Temporal lobe (tissue), 2 donors: Measurements from ENCODE around the genes TSPY2, TSPY9 and VCY.

GRCh38 chrY:6246153-6246438, at the start of gene TSPY2:
TSS of gene TSPY2 (plus strand) at chrY:6246223.
- RAMPAGE, long total RNA: no peak

GRCh38 chrY:7272498-7273263, 361.1 kb upstream of the AMELY start:
- RAMPAGE, long total RNA: no peak

DNA sequence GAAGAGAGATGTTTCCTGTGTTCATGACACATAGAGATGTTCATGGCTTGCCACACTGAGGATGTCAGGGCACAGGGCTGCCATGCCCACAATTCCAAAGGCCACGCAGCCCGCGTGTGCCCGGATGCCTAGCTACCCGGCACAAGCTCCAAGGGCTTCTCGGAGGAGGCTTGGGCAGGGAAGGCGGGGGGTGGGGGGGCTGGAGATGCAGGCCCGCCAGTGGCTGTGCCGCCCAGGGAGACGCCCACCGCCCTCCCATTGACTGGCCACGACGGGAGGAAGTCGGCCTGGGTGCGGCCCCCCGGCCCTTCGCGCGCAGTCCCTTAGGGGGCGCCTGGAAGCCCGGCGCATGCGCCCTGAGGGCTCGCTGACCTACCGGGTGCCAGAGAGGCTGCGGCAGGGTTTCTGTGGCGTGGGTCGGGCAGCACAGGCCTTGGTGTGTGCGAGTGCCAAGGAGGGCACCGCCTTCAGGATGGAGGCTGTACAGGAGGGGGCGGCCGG, at the start of gene TSPY9:
Gene TSPY9, plus strand, starts transcription at position 304 of the 501 bp plus-strand sequence.
- RAMPAGE, long total RNA: no peak

GRCh38 chrY:13702434-13703042, 1.2 kb upstream of the TMSB4Y start:
- RAMPAGE, long total RNA: no peak

- RAMPAGE, long total RNA: no peak
Measured at GRCh38 chrY:13704401-13704784, 694 bp downstream of the TMSB4Y start.

GRCh38 chrY:13986410-13986725, at the start of gene VCY:
TSS of gene VCY (minus strand) at chrY:13986473.
- RAMPAGE, long total RNA: no peak

DNA sequence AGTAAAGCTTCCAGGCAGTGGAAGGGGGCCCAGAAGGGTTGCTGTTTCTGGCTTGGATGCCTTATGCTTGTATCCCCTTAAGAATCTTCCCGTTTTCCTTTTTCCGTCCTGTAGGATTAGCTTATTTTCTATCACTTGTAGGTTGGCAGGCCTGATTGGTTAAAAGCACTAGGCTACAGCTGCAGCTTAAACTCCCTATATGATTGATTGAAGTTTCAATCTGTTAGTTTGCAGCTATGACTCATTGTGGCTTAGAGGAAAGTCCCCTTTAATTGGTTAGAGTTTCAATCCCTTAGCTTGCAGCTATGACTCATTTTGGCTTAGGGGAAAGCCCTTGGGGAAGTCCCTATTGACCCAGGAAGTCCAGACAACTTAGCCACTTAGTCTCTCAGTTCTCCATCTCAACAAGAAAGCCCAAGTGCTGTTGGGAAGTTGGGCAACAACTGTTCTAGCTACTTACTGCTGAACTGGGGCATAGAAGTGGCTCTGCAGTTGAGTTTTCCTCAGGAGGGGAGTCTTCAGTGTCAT, 183.6 kb upstream of the NLGN4Y start:
- RAMPAGE, long total RNA: no peak

DNA sequence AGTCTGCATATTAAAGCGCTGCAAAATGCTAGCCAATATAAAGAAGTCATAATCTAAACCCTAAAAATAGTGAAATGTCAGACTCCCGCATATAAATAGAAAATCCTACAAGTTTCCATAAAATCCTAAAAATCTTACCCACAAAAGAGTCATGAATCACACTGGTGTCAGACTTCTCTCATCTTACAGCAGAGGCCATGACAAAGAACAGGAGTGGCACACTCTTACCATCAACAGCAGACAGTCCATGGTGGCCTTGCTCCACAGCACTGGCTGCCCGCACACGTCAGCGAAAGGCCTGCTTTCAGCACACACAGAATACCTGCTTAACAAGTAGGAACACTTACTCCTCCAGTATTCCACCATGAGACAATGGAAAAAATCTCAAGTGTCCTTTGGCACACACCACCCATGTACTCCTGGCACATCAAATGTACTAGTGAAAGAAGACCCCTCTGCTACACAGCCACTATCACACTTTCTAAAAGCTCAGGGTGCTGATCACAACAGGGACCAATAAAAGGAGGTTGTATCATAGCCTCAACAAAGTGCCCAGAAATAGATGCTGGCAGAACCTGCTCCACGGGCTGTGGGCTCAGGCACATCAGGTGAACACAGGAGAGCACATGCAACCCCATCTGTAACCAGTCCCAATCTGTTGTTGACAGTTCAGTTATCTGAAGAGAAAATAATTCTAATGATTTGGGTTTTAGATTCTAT, 282.4 kb upstream of the HSFY2 start:
- RAMPAGE, long total RNA: no peak

- RAMPAGE, long total RNA: no peak
Measured at GRCh38 chrY:20576493-20576925, 933 bp downstream of the EIF1AY start.

DNA sequence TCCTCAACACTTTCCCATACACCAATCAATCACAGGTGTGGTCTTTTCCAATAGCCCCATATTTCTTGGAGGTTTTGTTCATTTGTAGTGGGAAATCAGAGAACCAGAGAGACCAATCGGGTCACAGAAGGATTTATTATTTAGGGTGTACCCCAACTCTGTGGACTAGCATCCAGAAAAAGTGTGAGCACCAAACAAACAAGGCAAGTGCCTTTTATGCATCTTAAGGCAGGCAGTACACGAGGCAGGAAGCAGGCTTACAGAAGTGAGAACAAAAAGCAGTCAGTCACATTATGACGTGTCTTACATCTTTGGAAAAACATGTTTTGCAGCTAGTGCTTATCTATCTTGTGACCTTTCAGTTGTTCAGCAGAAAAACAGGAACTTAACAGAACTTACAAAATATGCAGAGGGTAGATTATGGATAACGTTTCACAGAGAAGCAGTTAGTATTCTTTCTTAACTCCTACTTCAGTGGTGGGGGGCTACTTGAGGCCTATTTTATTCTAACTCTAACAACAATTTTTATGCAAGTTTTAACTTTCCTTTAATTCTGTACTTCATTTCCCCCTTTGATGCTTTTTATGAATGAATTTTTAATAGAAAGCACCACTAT, 270.9 kb upstream of the RBMY1B start:
- RAMPAGE, long total RNA: no peak